ReNcell CX (cell line): ENCODE measurements around a stretch of chr7.

GRCh38 chr7:155301460-155302481, 4.1 kb downstream of the INSIG1 start:
- PRO-cap = no peak

GRCh38 chr7:155304416-155304837, 6.7 kb downstream of the INSIG1 start:
- PRO-cap = no peak

- PRO-cap = no peak
Observed at GRCh38 chr7:155468244-155468968, 10.5 kb downstream of the EN2 start.

DNA sequence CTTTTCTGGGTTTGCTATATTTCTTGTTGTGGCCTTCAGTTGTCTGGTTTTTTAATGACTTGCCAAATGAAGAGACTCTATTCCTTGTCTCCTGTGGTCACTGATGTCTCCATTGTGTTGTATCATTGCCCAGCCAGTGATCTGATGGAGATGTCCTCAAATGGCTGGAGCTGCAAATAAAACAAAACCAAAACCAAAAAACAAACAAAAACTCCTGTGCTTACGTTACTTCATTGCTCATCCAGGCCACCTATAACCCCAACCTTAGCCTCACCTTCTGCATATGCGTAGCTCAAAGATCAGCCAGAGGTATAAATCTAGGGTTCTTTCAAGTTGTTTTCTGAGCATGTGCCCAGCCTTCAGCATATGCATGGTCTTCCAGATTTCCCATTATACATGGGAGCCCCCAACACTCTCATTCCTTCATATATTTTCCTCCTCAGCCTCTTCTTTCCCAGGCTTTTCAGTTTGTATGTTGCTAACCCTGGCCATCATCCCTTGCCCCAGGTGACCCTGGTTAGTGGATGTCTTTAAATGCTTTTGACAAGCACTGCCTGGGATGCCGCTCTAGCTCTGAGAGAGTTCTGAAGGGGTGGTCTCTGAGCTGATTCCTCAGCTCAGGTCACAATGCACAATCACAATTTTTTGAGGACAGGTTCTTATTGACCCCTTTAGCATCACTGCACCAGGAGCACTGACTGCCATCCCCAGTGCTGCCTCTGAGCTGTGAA, 5.3 kb downstream of the RBM33 start:
- PRO-cap = no peak

GRCh38 chr7:155732579-155733048, 79.6 kb downstream of the SHH start:
- PRO-cap = no peak

- PRO-cap = no peak
Observed at GRCh38 chr7:155777069-155777877, 35.0 kb downstream of the SHH start.

DNA sequence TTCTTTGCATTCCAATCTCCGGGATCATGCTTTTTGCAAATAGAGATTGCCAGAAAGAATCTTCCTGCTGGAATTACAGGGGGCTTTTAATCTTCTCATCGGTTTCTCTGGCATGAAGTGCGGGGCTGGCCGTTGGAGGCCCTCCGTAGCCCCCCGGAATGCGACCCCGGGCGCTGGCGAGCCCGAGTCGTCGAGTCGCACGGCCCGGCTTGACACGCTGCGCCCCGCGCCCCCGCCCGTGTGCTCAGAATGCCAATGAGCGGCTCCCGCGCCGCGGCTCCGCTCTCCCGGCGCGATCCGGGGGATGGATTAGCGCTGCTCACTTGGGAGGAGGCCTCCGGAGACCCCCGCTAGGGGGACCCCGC, 7.5 kb downstream of the SHH start:
- PRO-cap = no peak

GRCh38 chr7:155807137-155807672, 5.1 kb downstream of the SHH start:
- PRO-cap = no peak

GRCh38 chr7:155808124-155808878, 4.0 kb downstream of the SHH start:
- PRO-cap = no peak

DNA sequence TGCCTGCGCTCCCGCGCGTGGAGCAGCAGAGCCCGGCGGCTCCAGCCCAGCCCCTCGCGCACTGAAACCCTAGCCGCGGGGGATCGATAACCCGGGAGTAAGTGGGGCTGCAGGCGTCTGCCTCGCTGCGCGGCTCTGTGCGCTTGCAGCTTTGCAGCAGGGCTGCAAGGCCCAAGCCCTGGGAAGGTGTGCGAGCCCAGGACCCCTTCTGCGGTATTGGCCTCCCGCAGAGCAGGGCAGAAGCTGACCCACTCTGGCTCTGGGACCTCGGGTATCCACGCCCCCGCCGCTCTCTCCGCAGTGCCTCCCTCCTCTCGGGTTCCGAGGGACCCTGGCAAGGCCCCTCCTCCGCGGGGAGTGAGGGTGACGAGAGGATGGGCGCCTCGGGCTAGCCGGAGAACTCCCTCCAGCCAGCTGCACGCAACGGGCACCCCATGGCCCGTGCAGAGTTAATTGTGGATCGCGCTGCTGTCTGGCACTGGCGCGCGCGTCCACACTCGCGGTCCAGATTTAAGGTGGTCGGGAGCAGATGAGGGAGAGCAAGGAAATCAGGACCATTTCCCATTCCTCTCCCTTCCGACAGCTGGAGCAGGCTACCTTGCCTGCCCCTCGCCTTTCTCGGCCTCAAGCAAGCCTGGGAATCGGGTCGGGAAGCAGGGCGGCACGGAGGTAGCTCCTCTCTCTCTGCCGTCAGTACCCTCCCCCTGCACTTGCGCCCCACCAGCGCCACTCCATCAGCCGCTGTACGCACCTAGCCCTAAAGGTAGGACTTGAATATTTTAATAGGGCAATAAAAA, 2.0 kb downstream of the SHH start:
- PRO-cap = no peak

GRCh38 chr7:155860717-155861460, 48.6 kb upstream of the SHH start:
- PRO-cap = no peak

- PRO-cap = no peak
Observed at GRCh38 chr7:155953664-155954103, 141.4 kb upstream of the SHH start.

DNA sequence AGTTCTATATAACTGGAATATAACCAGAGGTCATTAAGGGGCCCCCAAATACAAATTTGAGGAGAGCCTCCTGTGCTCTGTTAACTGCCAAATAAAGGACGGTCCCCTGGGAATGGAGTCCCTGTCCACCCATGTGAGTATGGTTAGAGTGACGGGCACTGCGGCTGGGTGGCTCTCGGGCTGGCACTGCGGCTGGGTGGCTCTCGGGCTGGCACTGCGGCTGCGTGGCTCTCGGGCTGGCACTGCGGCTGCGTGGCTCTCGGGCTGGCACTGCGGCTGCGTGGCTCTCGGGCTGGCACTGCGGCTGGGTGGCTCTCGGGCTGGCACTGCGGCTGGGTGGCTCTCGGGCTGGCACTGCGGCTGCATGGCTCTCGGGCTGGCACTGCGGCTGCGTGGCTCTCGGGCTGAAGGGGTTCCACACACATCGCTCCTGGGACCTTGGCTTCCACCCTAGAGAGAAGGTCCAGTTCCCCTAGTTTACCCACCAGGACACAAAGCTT, 292.8 kb upstream of the RNF32 start:
- PRO-cap = no peak

DNA sequence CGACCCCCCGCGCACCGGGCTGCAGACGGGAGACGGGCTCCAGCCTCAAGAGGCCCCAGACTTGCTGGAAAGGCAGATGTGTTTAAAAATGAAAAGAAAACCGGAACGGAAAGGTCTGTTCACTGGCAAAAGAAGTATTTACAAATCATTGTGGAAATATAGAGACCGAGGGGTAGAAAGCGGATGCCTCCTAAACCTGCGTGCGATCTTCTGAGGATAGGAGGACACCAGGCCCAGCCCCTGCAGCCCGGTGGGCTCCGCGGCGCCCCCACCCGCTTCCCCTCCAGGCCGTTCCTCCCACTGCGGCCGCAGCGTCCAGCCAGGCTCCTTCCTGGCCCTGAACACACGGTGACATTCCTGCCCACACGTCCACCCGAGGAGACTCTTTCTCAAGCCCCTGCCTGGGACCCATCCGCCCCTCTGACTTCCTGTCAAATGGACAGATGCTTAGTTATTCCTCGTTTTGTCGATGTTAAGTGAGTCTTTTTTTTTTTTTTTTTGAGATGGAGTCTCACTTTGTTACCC, 32.5 kb upstream of the RNF32 start:
- PRO-cap = no peak

- PRO-cap = no peak
Observed at GRCh38 chr7:156612850-156613507, 27.6 kb upstream of the RNF32 start.

DNA sequence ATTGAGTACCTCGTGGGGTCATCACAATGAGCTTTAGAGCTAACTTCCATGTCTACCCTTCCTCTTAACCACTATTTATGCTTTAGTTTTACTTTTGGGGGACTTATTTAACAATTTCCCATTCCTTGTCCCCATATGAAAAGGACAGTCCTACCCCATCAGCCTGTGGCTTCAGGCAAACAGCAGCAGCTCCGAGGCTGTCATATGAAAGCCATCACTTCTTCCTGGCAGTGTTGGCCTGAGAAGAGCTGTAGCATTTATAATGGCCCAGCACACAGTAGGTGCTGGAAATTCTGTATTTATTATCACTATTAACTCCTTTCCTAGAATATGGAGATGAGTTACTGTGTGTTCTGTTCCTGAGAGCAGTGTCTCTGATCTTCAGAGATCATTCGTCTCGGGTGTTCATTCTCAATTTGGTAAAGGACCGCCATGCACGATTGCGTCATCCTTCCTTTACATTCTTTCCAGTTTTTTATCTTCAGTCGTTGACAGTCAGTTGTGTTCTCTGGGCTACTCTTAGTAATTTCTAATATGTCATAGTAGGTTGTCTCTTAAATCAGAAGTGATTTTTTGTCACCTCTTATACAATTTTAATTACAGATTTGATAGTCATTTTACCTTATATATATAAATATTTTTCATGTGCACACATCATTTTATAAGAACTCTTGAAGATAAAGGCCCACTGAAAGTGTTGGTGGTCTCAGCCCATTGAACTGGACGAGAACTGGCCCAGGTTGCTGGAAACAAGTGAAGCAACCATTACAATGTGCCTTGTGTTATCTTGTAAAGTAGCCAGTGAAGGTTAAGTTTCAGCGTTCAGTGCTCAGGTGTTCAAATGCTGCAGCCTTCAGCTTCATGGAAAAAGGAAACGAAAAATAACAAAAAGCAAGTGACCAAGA, 18.7 kb downstream of the RNF32 start:
- PRO-cap = no peak

DNA sequence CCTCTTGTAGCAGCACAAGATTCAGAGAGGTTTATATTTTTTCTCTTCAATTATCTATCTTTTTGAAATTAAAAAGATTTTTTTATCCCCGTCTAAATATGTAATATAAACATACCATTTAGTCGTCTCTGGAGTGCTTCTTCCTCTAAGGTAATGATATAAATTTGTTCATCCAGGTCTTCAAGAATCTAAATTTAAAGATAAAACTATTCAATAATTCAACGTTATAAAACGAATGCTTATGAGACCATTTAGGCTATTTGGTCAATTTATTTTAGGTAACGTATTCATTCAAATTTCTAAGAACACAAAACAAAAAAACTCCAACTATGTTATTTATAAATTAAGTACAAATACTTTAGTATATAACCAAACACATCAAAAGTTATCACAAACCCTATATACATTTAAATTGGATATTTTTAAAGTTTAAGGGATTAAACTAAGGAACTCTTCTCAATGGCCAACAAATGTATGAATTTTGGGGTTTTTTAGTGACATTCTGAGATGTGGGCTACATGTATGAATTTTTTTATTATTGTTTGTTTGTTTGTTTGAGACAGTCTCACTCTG, 115.8 kb downstream of the RNF32 start:
- PRO-cap = no peak

DNA sequence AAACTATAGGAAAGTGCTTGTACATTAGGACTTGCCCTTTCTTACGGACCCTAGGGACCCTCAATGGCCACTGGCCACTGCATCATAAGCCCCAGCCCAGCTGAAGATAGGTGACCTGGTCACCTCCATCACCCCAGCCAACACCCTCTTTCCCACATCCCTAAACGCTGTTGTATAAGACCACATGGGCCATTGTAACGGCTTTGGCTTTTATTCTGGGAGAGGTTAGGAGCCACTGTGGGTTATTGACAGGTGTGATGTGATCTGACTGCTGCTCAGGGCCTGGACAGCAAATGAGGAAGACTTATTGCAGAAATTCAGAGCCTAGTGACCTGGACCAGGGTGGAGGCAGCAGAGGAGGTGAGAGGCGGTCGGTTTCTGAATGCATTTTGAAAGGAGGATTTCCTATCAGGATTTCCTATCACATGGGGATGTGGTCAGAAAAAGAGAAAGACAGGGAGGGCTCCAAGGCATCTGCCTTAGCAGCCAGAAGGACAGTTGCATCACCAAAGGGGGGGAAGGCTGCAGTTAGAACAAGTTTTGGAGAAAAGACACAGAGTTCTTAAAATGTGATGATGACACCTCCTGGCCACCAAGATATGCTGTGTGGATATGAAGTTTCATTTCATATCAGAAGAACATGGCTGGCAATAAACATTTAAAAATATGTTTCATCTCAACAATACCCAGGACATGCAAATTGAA, 2.3 kb upstream of the LMBR1 start:
- PRO-cap = no peak

GRCh38 chr7:156903510-156903917, 10.5 kb upstream of the LMBR1 start:
- PRO-cap = no peak

DNA sequence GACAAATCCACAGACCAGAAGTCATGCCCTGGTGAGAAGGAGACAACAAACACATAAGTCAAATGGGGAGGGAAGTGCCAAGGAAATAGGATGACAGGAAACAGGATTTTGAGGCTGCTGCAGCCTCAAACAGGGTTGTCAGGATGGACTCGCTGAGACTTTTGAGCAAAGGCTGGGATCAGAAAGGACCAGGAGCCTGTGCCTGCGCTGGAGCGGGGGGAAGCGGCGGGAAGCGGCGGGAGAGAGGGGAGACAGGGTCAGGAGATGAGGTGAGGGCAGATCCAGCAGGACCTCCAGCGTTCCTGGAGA, 2.2 kb upstream of the NOM1 start:
- PRO-cap = no peak